Omental fat pad (tissue), 4 donors: ENCODE data around the genes OR2A12 and RARRES2.

DNA sequence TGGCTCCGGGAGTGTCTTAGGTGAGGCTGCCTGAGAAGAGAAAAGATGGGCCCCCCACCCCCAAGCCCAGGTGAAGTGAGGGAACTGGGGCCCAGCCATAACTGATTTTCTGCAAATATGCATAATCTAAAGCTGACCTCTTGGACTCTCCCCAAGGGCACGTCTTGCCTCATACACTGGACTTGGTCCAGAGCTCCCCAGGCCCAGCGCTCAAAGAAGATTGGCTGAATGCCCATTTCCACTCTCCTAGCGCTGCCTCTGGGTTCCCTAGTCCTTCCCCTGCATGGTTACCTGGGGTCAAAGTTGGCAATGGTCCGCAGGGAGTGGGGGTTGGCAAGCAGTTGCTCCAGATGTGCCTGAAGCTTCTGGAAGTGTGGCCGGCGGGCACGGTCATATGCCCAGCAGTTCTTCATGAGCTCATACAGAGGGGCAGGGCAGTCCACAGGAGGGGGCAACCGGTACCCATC is 12.3 kb downstream of the ZYX start:
- PRO-cap, result no peak
- RAMPAGE, long total RNA, 4 experiments, result no peak in any of the 4 experiments

GRCh38 chr7:143487445-143488149 is 9.9 kb downstream of the TAS2R41 start:
- PRO-cap, result no peak
- RAMPAGE, long total RNA, 4 experiments, result no peak in any of the 4 experiments

- PRO-cap, result no peak
- RAMPAGE, long total RNA, 4 experiments, result no peak in any of the 4 experiments
Measured at GRCh38 chr7:144085902-144086492, at the start of gene OR2A12. Gene OR2A12, plus strand, starts transcription at chr7:144086278.

- PRO-cap, result no peak
- RAMPAGE, long total RNA, 4 experiments, result no peak in any of the 4 experiments
Measured at GRCh38 chr7:144812650-144813282, 23.1 kb downstream of the TPK1 start.

GRCh38 chr7:145681207-145681557 is 435.4 kb upstream of the CNTNAP2 start:
- PRO-cap, result no peak
- RAMPAGE, long total RNA, 4 experiments, result no peak in any of the 4 experiments

DNA sequence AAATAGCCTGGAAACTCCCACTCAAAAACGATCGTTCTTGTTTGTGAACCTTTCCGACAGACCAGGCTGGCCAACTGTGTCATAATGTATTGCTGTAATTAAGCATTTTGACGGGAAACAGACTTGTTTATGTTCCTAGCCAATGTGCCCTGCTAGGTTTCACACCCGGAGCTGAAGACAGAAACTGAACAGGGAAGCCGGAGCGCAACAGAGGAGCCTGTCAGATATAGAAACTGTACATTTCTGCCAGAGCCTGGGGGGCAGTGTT is 55.4 kb upstream of the C7orf33 start:
- PRO-cap, result no peak
- RAMPAGE, long total RNA, 4 experiments, result no peak in any of the 4 experiments

GRCh38 chr7:148747041-148747923 is 48.6 kb downstream of the CUL1 start:
- PRO-cap, result no peak
- RAMPAGE, long total RNA, 4 experiments, result no peak in any of the 4 experiments

DNA sequence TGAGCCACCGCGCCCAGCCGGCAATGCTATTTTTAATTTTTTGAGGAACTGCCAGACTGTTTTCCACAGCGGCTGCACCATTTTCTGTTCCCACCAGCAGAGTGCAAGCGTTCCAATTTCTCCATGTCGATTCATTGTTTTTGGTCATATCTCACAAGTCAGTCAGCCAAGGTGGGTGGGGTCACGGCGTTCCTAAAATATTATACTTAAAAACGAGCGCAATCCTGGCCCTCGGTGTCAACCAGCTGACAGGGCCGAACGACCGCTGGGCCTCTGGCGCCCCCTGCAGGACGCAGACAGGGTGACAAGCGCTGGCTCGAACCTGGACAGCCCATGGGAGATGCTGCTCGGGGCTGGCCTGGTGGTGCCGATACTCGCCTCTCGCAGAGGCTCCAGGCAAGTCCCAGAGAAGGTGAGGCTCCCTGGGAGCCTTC is 61.6 kb downstream of the PDIA4 start:
- PRO-cap, result no peak
- RAMPAGE, long total RNA, 4 experiments, result no peak in any of the 4 experiments

- PRO-cap, result no peak
- RAMPAGE, long total RNA, 4 experiments, result no peak in any of the 4 experiments
Measured at GRCh38 chr7:149127779-149128152, 1.6 kb upstream of the ZNF425 start.

DNA sequence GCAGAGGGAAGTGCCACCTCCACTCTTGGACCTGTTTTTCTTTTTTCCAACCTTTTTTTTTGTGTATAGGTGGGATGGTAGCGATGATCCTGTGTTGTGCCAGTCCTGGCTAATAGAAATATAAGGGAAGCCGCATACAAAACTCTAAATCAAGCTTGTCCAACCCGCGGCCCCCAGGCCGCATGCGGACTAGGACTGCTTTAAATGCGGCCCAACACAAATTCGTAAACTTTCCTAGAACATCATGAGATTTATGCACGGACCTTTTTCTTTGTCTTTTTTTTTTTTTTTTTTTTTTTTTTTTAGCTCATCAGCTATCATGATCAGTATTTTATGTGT is 1.3 kb downstream of the ZNF398 start:
- PRO-cap, result no peak
- RAMPAGE, long total RNA, 4 experiments, result no peak in any of the 4 experiments

GRCh38 chr7:149495783-149496592 is 1.6 kb downstream of the ZNF746 start:
- PRO-cap, result no peak
- RAMPAGE, long total RNA, 4 experiments, result no peak in any of the 4 experiments

DNA sequence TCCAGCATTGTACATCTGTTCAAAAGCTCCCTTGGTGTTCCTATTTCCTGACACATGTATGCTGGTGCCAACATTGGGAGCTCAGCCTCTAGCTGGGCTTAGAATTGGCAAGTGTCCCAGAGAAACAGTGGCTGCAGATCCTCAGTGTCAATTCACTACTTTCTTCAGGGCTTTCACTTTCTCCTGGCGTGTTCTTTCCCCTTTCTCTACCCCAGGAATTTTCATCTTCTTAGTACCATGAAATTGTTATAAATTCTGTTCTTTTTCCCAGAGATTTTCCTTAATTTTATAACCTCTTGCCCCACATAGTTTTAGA is 44.4 kb upstream of the KRBA1 start:
- PRO-cap, result no peak
- RAMPAGE, long total RNA, 4 experiments, result no peak in any of the 4 experiments

DNA sequence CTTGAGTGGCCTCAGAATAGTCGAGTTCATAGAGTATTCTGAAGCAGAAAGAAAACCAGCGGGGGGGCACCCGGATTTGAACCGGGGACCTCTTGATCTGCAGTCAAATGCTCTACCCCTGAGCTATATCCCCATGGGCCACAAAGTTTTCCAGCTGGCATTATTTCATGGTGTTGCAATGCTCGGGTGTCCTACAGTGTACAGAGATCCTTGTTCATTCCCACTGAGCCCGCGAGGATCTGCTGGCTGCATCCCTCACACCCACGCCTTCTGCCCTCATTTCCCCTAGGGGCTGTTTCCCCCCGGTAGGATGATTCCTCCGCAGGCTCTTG is 23.7 kb upstream of the KRBA1 start:
- PRO-cap, result no peak
- RAMPAGE, long total RNA, 4 experiments, result start-site peak on the minus strand in 1 of 4 experiments, centred at position 137 of the sequence, 19 reads per replicate

DNA sequence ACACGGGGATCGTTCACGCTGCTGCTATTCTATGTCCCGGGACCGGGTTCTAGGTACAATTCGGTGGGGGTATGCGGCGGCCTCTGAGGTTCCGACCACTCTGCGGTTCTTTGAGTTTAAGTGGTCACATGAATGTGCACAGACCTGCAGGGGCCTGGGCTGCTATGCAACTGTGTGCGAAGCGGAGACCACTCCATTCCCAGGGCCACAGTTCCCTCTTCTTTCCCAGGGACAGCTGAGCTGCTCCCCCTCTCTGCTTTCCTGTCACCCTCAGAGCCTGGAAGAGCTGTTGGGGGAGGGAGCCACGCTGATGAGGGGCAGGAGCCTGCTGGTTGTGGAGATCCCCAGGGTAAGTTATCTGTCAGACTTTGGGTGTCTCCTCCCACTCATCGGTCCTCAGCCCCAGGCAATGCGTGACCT is 5.0 kb downstream of the KRBA1 start:
- PRO-cap, result no peak
- RAMPAGE, long total RNA, 4 experiments, result no peak in any of the 4 experiments

DNA sequence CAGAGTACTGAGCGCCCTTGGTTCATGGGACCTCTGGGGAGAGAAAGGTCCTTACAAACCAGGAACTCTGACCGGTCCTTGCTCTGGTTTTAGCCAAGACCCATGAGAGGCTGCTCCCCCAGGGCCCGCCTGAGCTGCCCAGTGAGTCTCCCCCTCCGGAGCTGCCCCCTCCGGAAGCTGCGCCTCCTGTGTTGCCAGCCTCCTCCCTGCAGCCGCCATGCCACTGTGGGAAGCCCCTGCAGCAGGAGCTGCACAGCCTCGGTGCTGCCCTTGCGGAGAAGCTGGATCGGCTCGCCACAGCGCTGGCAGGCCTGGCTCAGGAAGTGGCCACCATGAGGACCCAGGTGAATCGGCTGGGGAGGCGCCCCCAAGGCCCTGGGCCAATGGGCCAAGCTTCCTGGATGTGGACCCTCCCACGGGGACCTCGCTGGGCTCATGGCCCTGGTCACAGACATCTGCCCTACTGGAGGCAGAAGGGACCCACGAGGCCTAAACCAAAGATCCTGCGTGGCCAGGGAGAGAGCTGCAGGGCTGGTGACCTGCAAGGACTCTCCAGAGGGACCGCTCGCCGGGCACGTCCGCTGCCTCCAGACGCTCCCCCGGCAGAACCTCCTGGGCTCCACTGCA is 18.5 kb downstream of the KRBA1 start:
- PRO-cap, result no peak
- RAMPAGE, long total RNA, 4 experiments, result no peak in any of the 4 experiments

DNA sequence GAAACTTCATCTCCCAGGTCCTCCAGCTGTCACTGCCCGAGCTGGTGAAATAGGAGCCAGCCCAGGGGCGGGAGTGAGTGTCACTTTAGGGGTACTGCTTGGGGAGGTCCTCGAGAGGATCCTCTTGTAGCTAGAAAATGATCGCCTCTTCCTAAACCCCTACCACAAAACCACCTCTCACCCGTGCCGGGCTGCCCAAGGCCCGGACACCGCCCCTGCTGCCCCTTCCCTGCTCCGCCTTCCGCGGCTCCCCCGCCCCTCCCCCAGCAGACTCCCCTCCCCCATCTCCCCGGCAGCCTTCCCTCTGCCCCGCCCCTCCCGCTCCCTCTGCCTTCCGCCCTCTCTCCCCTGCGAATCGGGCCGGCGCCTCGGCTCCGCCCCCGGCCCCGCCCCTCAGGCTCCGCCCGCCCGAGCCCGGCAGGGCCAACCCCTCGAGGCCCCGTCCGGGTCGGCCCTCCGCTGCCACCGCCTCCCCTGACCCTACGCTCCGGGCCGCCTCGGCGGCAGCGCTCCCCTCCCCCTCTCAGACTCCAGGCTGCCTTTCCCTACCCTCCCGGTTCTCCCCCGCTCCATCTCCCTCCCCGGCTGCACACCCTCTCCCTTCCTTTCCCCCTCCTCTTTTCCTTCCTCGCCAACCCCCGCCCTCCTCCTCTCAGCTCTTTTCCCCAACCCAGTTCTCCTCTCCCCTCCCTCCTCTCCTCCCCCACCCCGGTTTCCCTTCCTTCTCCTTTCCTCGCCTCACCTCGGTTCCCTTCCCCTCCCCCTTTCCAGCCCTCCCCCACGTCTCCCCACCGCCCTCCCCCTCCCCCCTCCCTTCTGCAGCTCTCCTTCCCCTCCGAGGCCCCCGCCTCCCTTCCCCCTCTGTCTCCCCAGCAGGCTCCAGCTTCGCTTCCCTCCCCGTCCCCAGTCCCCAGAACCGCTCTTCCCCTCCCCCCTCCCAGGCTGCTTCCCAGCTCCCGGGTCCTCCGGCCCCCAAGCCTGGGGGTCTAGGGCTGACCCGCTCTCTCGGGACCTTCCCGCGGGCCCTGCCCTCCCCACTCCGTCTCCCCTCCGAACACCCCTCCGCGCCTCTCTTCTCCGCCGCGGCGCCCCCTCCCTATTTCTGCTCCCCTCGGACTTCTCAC is 1.6 kb downstream of the ZNF467 start:
- PRO-cap, result no peak
- RAMPAGE, long total RNA, 4 experiments, result no peak in any of the 4 experiments

GRCh38 chr7:149861457-149862122 is 12.2 kb upstream of the ATP6V0E2 start:
- PRO-cap, result no peak
- RAMPAGE, long total RNA, 4 experiments, result no peak in any of the 4 experiments

DNA sequence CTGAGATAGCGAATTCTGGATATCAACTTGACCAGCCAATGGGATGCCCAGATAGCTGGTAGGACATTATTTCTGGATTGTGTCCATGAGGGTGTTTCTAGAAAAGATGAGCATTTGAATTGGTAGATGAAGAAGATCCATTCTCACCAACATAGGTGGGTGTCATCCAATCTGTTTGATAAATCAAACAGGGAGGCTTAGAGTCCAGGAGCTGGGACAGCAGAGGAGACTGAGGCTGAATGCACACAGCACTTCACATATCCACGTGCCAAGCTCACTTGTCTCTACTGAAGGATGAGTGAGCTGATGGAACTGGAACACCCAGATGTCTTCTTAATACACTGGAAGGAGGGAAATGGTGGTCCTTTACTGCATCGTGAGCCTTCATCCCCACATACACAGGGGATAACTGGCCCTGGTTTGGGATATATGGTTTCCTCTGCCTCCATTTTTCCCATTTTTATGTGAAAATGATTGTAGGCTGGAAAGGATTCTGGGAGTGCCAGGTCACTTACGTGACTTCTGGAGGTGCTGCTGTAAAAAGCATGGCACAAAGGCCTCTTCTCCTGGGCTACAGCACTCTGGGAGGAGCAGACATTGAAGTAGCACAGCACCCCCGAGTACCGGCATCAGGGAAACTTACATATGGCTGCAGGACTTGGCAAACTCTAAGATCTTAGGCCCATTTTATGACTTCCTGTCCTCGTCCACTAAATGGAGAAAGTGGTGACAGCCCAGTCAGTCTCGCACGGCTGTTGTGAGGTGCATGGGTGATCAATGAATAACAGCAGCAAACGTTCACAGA is 205.1 kb downstream of the ATP6V0E2 start:
- PRO-cap, result no peak
- RAMPAGE, long total RNA, 4 experiments, result no peak in any of the 4 experiments

DNA sequence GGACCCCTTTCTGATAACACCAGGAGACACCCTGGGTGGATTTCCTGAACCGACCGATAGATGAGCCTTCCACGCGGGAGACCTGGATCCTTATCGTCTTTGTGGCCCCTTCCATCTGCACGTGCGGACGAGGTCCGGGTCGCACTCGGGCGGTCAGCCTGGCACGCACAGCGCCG is 455 bp upstream of the LRRC61 start:
- PRO-cap, result no peak
- RAMPAGE, long total RNA, 4 experiments, result no peak in any of the 4 experiments

DNA sequence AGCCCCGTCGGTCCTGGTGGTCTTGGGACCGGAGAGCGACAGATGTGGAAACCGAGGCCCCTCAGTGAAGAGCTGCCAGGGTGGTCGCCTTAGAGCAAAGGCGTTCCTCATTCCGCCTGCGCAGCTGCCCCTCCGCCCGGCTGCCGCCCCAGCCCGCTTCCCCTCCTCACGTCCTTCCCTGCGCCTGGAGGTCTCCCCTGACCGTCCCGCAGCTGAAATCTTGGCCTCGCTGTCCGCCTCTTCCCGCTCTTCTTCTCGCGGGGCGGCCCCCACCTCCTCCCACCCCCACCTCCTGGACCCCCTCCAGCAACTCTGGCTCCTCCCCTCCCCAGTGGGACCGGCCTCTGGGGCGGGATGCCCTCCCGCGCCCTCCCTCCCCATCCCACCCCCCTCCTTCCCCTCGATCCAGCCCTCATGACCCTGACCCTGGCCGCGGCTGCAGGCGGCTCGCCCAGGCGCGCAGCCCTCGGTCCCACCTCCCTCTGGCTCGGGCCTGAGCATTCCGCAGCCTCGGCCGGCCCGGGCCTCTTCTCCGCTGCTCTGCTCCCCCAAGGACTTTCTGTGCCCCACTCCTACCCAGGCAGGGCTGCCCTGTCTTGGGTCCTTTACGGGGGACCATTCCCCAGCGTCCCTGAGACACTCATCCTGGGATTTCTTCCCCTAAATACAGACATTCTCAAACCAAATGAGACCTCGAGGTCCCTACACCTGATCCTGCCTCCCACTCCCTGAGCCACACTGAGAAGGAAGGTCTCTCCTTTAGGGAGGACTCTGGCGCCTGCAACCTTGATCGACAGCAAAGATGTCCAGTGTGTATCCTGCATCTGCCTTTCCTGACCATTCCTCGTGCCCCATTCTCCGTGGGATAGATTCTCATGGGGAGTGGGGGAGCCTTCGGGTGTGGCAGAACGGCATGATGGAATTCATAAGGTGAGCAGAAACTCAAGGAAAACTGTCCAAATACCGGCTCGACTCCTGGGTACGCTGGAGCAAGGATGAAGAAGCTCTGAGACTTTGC is at the start of gene RARRES2:
Gene RARRES2, minus strand, starts transcription at position 222 of the 1,018 bp plus-strand sequence.
- PRO-cap, result no peak
- RAMPAGE, long total RNA, 4 experiments, result start-site peak on the minus strand in 4 of 4 experiments, centred at positions 221 to 231 of the sequence, 285 to 3,186 reads per replicate